ENCODE measurements around a stretch of chr3.

- RRBS = no CpG with 5 or more reads among the region's 10 CpGs
Observed at GRCh38 chr3:123138748-123139589, 62.8 kb upstream of the SEC22A start.

DNA sequence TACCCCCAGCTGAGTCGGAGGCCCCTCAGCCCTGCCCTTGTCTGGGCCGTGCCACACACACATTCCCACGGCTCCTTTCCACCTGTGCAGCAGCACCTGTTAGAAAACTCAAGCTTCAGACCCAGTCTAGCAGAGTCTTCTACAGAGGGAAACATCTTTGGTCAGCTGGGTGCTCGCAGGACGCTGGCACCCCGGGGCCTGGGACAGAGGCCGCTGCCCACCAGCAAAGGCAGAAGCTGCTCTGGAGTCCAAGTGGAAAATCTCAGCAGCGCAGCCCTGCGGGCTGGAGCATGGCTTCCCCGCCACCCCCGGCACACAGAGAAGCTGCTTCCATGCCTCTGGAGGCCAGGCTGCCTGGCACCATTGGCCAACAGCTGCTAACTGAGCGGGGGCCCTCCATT, 82.5 kb downstream of the SEC22A start:
- RRBS = 88% methylated on average over 5 of the region's 12 CpGs

DNA sequence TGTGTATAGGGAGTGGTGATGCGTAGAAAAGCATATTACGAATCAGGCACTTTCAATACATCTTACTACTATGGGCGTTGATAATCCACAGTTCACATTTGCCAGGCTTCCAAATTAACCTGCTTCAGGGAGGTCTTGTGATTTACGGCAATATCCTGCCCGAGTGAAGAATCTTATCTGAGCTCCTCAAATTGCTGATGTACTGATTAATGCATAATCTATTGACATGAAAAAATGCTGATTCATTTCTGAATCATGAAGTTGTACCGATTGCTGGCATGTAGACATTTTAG, 97.1 kb downstream of the SEC22A start:
- RRBS = no CpG with 5 or more reads among the region's 6 CpGs

GRCh38 chr3:123325003-123325775, 123.4 kb downstream of the SEC22A start:
- RRBS = no CpG with 5 or more reads among the region's 16 CpGs

- RRBS = no CpG with 5 or more reads among the region's 12 CpGs
Observed at GRCh38 chr3:123384743-123385463, 64.0 kb downstream of the ADCY5 start.

DNA sequence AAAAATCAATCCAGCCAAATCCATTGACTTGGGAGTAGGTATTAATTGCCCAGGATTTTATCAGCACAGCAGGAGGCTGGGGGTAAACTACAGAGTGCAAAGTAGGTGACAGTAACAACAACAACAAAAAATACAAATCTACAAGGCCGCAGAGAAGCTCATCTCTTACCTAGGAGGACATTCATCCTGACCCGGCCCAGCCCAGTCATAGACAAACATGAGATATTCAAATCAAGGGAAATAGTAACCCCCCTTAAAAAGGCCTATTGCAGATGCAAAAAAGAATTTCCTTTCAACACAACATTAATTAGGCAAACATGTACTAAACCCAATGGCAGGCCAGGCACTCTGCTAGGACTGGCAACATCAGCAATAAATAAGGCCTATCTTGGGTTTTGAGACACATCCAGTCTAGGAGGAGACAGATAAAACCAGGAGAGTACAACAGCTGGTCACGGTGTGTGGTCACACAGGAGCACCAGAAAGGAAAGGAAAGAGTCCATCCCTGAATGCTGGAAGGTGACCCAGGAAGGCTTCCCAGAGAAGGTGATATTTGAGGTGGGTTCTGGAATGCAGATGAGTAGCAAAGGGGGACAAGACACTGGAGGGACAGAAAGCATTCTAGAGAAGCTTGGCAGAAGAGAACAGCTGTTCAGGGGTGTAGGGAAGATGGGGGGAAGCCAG, 61.3 kb downstream of the ADCY5 start:
- RRBS = no CpG with 5 or more reads among the region's 3 CpGs

DNA sequence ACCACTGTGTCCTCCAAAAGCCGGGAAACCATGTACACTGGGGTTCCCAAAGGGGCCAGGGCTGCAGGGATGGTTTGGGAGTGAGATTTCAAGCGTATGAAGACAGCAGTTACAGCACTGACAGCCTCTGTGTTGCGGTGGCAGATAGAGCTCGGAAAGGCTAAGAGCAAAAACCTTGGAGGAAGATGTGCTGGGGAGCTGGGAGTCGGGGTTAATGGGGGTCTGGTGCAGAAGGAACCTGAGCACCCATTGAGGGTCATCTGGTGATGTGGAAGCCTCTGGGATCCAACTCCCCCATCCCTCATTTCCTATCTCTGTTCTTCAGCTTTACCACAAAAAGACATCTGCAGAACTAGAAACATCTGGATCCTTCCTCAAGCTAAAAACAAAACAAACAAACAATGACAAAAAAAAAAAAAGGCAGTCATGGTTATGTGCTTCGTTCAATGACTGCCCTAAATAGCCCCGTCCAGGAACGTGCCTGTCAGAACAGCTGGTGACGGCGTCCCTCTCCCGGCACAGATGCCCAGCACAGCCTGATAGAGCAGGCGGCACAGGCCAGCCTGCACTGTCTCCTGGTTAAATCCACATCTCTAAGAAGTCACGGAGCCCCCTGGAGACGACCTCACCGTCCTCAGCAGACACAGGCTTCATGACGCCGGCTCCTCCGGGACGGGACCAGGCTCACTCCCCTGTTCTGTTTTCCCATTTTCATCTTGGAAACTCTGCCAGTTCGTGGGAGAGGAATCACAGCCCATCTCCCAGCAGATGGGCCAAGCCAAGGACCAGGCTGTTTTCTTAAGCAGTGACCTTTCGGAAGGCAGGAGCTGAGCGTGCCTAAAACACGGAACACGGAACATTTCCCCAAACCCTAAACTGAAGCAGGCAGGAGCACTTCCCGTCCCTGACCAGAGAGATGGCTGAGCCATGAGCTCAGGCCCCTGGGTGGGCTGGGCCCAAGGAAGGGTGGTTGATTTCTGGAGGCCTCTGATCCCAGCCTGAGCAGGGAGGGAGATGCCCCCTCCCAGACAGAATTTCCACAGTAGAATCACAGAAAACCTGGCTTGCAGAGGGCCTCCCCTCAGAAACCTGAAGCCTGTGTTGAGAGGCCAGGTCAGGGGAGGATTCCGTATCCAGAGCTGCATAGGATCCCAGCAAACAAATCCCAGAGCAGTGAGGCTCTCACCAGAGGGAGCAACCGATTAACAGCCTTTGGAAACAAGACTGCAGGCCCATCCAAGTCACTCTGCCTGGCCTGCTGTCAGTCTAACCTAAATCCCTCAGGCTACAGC, 36.0 kb downstream of the ADCY5 start:
- RRBS = no CpG with 5 or more reads among the region's 27 CpGs

- RRBS = no CpG with 5 or more reads among the region's 2 CpGs
Observed at GRCh38 chr3:123603919-123604458, 19.1 kb upstream of the HACD2 start.

DNA sequence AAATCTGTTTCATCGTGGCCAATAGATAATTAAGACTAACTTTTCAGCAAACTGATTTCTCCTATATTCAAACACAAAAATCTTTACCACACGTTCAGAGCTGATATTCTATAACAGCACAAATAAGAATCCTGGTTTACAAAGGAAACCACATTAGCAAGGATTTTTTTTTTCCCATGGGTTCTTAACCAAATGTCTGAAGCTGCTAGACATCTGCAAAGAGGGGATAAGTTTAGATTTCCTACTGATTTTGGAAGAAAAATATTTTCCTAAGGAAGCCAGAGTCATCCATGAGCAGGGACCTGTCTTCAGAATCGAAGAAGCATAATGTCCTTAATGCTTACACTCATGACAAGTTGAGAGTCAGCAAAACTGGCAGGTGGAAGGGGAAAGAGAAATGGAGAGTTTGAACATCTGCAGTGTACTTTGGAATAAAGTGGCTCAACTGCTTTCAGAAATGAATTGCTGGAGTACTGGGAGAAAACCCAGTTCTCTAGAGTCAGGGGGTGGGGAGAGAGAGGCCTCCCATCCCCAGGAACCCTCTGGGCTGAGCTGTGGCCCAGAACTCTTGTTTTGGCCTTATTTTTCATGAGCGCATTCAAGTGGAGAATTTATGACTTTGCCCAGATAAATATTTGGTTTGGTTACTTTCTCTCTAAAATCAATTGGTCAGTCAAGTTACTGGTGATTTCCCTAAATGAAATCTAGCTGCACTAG, 28.5 kb upstream of the HACD2 start:
- RRBS = no CpG with 5 or more reads among the region's 4 CpGs

GRCh38 chr3:123659616-123660159, 74.8 kb upstream of the HACD2 start:
- RRBS = no CpG with 5 or more reads among the region's 3 CpGs

GRCh38 chr3:123674090-123674529, 89.3 kb upstream of the HACD2 start:
- RRBS = no CpG with 5 or more reads among the region's 4 CpGs

DNA sequence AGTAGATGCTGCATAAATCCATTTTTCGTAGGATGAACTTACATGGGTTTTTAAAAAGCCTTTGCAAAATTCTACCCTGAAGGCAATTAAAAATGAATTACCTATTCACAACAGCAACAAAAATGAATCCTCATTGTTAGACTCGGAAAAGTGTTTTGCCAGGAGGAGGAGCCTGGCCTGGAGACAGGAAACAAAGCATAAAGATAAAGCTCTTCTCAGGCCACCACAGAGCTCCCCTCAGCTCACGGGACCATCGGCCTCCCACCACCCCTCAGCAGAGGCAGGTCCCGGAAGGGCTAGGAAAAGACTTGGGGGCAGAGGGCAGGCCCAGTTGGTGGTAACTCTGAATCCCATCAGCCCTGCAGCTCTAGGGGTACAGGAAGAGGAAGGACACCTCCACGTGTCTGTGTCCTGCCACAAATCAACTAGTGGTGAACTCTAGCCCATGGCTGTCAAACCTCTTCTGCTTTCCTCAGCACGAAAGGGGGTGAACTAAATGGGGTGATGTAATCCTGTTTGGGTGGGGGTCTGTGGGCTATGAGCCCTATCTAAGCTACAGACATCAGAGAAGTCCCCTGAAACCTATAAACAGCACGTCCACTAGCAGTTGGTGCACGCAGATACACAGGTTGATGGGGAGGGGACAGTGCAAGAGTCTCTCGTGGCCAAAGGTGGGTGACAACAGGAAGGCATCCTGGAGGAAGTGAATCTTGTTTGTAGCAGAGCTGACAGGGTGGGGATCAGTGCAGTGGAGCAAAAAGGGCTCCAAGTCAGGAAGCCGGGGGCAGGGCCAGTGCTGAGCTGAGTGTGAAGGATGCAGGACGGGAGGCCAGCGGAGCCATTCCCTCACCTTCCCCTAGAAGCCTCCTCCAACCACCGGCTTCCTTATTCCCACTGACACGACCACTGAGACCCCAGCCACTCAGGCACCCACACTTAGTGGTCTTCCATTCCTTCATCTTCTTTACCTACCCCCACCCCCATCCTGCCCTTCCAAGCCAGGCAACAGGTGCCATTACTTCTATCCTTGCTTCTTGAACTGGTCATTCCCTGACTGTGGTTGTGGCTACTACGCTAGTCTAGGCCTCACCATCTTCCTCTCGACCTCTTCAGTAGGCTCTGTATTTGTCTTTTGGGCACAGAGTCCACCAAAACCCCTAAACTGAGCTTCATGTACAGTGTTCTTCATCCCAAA, 111.2 kb upstream of the HACD2 start:
- RRBS = 96% methylated on average over 2 of the region's 17 CpGs

DNA sequence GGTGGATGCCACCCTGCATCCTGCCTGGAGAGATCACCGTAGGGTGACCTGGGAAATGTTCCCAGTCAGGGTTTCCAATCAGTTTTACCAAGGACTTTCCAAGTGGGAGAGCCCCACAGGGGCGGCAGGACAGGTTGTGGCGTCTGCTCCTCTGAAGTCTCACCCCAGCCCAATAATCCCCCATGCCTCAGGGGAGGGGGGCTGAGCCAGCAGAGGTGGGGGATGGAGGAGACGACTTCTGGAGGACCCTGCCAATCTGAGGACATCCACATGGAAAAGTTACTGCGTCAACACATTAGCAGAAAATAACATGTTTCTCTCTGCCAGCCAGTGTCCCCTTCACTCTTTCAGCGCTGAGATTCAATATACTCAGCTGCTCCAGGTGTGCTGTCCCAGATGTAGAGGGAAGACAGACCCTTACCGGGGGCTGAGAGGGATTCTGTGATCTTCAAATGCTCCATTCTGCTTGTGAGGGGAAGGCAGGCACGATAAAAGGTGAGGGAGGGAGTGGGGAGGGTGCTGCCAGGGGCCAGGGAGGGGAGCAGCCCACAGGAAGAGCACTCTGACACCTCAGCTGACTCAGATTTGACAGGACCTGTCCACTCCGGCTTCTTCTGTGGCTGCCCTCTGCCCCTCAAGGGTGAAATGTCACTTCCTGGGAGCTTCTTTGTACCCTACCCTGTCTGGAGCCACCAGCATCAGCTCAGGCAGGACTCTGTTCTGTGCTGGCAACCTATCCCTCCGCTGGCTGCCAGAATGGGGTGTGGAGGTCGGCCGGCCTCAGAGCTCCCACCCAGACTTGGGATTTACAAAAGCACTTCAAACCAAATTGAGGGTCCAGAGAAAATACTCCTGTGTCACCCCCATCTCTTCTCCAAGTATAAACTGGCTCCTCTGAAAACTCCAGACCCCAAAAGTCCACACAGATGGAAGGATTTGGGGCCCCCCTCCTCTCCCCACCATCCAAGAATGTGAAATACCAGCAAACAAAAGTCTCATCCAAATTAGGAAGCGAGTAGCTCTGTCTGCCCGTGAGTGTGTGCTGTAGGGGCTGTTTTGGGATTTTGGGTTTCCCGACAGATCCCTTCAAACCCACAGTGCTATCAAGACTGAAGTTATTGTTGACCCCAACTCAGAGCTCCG, 113.9 kb upstream of the HACD2 start:
- RRBS = no CpG with 5 or more reads among the region's 16 CpGs

GRCh38 chr3:123739448-123740145, 144.5 kb downstream of the MYLK start:
- RRBS = no CpG with 5 or more reads among the region's 3 CpGs

GRCh38 chr3:123779028-123779334, 105.2 kb downstream of the MYLK start:
- RRBS = no CpG with 5 or more reads among the region's 5 CpGs

GRCh38 chr3:123783792-123784152, 100.4 kb downstream of the MYLK start:
- RRBS = no CpG with 5 or more reads among the region's 2 CpGs

DNA sequence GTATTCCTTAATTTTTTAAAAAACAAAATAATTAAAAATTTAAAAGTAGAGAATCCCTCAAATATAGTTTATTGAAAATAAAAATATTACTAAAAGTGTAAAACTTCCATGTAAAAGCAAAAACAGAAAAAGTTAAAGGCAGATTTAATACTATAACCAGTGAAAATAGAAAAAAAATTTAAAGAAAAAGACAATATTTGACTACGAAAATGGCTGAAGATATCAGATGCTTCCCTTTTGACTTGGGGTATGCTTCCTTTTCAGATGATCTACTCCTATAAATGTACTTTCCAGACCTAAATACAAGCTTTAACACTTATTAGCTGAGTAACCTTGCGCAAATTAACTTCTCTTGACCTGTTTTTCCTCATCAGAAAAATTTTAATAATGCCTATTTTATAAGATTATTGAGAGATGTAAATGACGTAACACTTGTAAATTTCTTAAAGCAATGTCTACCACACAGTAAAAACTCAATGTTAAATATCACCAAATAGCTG, 10.2 kb downstream of the CCDC14 start:
- RRBS = no CpG with 5 or more reads among the region's 3 CpGs

- RRBS = no CpG with 5 or more reads among the region's 7 CpGs
Observed at GRCh38 chr3:123976842-123977219, 15.1 kb downstream of the ROPN1 start.

GRCh38 chr3:124078847-124079326, 45.7 kb downstream of the KALRN start:
- RRBS = no CpG with 5 or more reads among the region's 3 CpGs

All from foreskin fibroblast (primary cell).